Heart (tissue), 3 donors: ENCODE data around the gene GPR137B.

GRCh38 chr1:234989888-234990653 is 138.6 kb downstream of the TOMM20 start:
- RAMPAGE, long total RNA, 2 experiments = no peak in any of the 2 experiments

GRCh38 chr1:235022105-235023025 is 106.3 kb downstream of the TOMM20 start:
- RAMPAGE, long total RNA, 2 experiments = no peak in any of the 2 experiments

GRCh38 chr1:235062243-235063136 is 66.1 kb downstream of the TOMM20 start:
- RAMPAGE, long total RNA, 2 experiments = no peak in any of the 2 experiments

- RAMPAGE, long total RNA, 2 experiments = no peak in any of the 2 experiments
These were observed 3.0 kb upstream of the TOMM20 start for GRCh38 chr1:235131538-235132048.

GRCh38 chr1:235307325-235307650 is 20.7 kb downstream of the ARID4B start:
- RAMPAGE, long total RNA, 2 experiments = no peak in any of the 2 experiments

DNA sequence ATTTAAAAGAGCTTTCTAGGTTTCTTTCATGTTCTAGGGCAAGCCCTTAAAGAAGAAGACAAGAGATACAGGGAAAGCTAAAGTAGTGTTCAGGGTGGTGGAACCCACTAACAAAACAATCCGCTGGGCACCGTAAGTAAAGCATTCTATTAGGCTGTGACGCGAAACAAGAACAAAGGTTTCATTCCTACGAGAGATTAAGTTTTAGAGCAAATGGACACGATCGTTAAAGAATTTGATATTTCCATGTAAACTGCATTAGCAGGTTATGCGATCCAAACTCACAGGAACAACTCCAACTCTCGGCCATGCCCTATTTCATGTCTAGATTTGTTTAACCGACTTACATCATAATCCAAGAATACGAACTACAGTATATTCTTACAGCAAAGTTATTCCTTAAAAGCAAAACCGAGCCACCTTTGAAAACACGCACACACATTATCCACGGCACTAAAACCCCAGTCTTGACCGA is 963 bp downstream of the B3GALNT2 start:
- RAMPAGE, long total RNA, 2 experiments = no peak in any of the 2 experiments

GRCh38 chr1:235864677-235865687 is 1.7 kb downstream of the LYST start:
- RAMPAGE, long total RNA, 2 experiments = no peak in any of the 2 experiments

- RAMPAGE, long total RNA, 2 experiments = no peak in any of the 2 experiments
These were observed 27.2 kb upstream of the LYST start for GRCh38 chr1:235893933-235894349.

DNA sequence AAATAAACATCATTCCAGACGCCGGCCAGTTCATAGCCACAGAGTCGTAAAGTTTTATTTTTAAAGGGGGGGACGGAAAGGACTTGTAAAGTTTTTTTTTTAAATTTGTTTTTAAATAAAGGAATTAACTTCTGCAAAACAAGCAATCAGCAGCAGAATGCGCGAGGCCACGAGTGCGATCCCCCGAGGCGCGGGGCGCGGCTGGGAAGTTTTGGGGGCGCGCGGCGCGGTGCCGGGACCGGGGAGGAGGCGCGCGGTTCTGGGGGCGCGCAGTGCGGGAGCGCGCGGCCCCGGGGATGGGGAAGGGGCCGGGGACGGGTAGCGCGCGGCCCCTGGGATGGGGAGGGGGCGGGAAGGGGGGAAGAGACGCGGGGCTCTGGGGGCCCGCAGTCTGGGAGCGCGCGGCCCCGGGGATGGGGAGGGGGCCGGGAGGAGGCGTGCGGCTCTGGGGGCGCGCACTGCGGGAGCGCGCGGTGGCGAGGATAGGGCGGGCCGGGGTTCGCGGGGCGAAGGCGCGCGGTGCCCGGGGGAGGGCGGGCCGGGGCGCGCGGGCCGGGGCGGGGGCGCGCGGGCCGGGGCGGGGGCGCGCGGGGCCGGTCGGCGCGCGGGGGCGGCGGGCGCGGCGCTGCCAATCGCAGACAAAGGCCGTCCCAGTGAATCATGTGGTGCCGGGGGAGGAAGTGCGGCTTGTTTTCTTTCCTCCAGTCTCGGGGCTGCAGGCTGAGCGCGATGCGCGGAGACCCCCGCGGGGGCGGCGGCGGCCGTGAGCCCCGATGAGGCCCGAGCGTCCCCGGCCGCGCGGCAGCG is at the start of gene GPR137B:
GPR137B (plus strand) TSS at position 690 of the 807 bp plus-strand sequence.
- RAMPAGE, long total RNA, 2 experiments = no peak in any of the 2 experiments

DNA sequence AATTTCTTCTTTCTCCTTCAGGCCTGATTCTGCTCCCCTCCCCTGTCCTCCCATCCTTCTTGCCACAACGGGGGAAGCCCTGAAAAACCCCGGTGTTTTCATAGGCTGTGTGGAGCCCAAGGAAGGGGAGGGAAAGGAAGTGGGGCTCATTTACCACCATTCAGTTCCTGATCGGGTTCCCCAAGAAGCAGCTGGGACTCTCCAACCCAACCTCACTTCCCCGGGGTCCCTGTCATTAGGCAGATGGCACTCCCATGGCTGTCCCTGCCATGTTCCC is 17.8 kb downstream of the GPR137B start:
- RAMPAGE, long total RNA, 2 experiments = no peak in any of the 2 experiments

- RAMPAGE, long total RNA, 2 experiments = no peak in any of the 2 experiments
These were observed 21.0 kb downstream of the GPR137B start for GRCh38 chr1:236163239-236163924.

DNA sequence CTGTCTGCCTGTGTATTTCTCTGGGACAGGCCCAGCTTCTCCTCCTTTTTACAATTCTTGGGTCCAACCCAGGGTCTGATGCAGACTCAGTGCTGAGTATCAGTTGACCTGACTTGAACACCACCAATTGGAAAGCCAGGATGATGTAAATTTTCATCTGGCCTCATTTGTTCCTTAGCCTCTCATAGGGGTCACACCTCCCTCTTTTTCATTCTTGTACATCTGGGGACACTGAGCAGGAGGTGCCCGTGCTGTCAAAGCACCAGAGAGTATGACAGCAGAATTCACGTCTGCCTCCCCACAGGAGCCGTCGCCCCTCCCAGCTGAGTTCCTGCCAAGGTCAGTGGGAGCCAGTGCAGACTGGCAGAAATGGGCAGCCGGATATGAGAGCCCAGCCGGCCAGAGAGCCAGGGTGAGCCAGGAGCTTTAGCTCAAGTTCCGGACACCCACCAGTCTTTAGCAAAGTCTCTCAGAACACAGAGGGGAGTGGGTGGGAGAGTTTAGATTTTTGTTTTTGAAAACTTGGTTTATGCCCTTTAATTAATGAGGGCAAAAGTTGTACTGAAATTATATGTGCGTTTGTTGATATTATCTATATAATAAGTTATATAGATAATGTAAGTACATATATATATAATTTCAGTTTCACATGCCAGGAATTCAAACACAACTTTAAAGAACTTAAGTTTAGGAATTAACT is 21.9 kb downstream of the GPR137B start:
- RAMPAGE, long total RNA, 2 experiments = no peak in any of the 2 experiments

- RAMPAGE, long total RNA, 2 experiments = no peak in any of the 2 experiments
These were observed 46.1 kb upstream of the EDARADD start for GRCh38 chr1:236347912-236348377.

DNA sequence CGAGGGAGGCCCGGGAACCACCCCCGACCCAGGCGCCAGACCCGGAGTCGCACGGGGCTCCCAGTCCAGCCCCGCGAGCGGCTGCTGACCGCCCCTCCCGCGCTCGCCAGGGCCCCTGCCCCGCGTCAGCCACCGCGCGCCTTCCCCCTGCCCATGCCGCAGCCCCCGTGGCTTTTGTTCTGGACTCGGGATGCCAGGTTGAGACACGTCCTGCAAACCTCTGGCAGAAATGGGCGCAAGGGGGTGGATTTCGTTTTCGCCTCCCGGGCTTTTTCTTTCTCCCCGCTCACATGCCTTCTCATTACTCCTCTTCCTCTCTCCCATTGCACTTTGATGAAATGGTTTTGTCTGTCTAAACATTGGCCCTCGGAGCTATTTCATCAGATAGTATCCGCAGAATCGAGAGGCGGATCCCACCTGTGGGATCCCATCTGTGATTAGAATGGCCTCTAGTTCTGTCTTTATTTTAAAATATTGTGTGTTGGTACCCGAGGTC is 1.7 kb downstream of the EDARADD start:
- RAMPAGE, long total RNA, 2 experiments = no peak in any of the 2 experiments

GRCh38 chr1:236517309-236517740 is 6.5 kb upstream of the LGALS8 start:
- RAMPAGE, long total RNA, 2 experiments = no peak in any of the 2 experiments

DNA sequence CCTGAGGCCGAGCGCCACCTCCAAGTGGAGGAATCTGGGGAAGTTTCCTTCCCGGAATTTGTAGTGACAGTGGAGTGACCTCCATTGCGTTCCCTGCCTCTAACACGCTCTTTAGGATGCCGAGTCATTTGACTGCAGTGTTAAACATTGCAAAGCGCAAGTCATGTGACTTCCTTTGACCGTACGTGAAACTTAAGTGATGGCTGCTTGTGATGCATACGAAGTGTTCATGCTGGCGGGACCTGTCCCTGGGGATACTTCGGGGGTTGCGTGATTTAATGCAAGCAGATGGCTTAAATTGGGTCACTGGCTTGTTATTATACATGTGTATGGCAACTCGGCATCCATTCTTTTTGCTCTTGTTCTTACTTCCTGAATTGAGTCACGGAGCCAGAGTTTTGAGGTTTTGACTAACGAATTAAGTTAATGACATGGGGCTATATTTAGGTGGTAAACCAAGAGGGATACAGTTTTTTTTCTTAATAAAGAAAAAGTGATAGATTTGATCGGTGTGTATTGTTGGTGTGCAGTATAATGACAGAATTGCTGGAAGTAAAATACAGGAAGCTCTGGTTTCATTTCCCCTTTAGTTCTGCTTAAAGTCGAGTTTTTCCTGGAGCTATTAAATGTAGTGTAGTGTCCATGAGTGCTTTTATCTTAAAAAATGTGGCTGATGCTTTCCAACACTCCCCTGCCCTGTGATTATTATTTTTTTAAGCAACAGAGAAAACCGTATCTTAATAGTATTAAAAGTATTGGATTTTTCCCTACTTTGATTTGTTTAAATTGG is 827 bp downstream of the LGALS8 start:
- RAMPAGE, long total RNA, 2 experiments = start-site peak on the minus strand in 1 of 2 experiments, centred at position 113 of the sequence, 10 reads per replicate

GRCh38 chr1:236638818-236639488 is 34.6 kb upstream of the HEATR1 start:
- RAMPAGE, long total RNA, 2 experiments = no peak in any of the 2 experiments

DNA sequence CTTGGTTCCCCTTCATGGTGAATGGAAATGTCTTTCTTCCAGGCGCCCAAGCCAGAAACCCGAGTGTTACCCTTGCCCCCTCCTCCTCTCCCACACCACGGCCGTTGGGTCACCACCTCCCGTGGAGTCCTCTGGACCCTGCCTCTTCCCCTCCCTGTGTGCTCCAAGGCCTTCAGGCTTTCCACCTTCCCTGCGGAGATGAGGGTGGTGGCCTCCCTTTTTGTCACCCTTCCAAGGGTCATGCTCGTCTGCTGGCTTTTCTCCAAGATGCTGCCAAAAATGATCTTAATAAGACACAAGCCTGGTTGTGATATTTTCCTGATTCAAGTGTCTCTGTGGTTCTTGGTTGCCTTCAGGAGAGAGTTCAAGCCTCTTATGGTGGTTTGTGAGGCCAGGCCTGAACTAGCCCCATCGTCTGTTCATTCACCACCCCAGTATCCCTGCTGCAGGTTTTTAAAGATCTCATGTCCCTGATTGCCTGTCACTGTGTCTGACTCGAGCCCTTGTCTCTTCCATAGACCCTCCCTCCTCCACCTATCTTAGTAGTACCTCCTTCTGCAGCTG is 7.3 kb downstream of the ACTN2 start:
- RAMPAGE, long total RNA, 2 experiments = no peak in any of the 2 experiments

- RAMPAGE, long total RNA, 2 experiments = no peak in any of the 2 experiments
These were observed 47.5 kb upstream of the MTR start for GRCh38 chr1:236747489-236748036.

DNA sequence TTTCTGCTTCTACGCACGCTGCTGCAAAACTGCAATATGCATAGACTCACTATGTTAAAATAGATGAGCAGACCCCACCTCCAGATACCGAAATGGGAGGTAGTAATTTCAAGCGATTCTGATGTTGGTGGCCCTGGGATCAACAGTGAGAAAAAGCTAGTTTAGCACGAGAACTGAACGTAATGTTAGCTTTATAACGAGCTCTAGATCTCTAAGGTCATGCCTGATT is 1.0 kb downstream of the MTR start:
- RAMPAGE, long total RNA, 2 experiments = no peak in any of the 2 experiments